Ascending aorta (tissue), 1 donor: ENCODE measurements around the gene HTR4.

DNA sequence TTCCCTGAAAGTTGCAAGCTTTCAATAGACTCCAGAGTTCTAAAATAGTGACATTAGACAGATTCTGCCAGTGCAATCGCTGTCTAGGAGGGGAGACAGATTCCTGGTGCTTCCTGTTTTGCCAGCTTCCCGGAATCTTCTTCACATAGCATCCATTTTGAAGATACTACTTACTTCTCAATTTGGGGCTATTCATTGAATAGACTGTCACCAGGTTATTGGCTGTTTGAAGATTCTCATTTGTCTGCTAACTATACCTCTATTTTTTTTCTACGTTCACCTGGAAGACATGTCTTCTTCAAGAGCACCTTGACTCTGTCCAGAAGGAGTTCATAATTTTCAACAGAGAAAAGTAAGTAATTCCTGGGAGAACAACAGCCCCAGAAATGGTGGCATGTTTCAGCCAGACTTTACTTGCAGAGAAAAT lies 126.7 kb downstream of the DPYSL3 start:
- PRO-cap: no peak

- PRO-cap: no peak
These were observed 60.9 kb downstream of the JAKMIP2 start for GRCh38 chr5:147721640-147722041.

DNA sequence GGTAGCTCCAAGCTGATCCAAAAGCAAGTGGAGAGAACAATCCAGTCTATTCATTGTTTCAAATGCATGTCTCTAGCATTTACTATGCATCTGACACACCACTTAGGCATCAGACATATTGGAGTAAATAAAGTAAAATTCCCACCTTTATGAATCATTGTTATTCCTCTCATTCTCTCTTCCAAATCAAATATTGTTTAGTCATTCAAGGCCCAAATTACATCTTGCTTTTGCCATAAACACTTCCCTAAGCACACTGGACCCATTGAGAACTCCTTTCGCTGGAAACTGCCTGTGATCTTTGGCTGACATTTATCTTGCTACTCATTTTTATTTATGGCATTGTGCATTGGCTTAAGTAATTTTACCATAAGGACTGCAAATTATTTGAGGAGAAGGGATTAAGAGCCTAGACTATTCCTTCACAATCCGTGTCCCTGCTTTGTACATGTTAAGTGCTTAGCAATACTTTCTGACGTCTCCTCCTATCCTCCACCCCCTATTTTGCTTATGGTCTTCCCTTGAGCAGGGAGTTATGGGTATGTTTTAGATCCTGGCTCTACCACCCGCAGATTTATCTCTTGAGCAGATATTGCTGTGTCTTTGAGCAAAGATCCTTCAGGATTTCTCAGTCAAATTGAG lies 7.4 kb downstream of the C5orf46 start:
- PRO-cap: no peak

- PRO-cap: no peak
These were observed 40.3 kb upstream of the C5orf46 start for GRCh38 chr5:147946276-147947396.

- PRO-cap: no peak
These were observed 37.9 kb downstream of the SPINK5 start for GRCh38 chr5:148101654-148102023.

DNA sequence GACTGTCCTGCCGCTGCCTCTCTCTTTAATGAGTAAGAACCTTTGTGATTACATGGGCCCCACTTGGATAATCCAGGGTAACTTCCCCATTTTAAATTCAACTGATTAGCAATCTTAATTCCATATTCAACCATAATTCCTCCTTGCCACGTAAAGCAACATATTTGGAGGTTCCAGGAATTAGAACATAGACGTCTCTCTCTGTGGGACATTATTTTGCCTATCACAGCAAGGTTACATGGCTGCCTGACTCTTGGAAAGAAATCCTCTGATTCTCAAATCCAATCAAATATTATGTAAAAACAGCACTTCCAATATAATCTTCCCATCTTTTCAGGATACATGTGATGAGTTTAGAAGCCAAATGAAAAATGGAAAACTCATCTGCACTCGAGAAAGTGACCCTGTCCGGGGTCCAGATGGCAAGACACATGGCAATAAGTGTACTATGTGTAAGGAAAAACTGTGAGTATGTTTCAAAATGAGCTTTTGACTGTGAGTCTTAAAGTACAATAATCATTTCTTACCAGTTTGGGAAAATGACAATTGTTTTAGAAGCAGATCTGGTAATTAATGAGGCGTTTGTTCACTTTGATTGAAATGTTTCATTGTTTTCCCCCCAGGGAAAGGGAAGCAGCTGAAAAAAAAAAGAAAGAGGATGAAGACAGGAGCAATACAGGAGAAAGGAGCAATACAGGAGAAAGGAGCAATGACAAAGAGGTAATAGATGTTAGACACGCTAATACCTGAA lies 48.5 kb upstream of the SPINK14 start:
- PRO-cap: no peak

DNA sequence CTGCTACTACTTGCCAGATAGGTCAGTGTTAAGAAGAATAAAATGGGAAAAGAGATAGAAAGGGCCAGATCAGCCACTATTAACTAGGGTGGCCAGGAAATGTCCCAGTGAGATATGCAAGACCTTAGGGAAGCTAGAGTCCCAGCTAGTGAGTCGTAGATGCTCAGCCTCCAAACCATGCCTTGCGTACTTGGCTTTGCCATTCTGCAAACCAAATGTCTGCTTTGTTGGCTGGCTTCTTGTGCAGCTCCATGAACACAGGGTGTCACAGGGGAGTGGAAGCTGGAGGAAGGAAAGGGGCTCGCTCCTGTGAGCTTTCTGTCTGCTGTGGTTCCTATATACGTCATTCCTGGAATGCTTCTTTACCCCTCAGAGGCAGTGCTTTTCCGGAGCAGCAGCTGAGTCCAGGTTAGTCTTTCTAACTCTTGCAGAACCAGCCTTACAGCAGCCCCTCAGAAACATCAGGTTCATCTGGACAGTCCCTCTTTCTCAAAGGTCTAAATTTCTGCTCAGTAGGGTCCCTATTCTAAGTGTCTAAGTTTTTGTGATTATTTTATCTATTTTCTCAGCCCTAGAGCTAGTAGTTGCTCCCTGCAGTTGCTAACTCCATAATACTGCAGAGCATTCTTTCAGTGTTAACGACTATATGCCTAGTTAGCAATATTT lies 69.1 kb downstream of the FBXO38 start:
- PRO-cap: no peak

DNA sequence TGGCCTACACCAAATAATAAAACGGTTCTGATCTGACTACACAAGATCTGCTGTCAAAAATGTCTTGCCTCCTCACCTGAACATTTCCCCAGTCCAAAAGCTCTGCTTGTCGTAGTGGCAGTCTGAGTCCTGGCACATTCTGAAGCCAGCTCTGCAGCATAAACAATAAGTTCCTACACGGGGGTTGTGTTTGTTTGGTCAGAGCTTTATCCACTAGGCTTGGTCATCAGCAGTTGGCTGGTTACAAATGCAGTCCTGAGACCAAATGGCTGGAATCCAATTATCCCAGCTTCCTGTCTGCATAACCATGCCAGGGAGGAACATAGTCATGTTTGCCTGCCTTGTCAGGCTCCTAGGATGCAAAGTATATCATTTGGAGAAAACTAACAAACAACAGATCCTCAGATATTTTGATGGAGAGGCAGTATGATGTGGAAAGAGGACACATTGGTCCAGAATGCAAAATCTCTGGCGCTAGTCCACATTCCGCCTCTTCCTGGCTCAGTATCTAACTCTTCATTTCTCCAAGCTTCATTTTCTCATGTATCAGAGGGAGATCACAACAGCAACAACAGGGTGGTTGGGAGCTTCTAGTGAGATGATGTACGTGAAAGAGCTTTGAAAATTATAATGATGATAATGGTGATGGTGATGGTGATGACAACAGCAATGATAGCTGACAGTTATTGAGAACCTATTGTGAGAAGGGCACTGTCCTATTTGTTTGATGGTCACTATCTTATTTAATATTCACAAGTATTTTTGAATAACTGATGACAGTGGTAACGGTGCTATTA lies 85.8 kb downstream of the FBXO38 start:
- PRO-cap: bidirectional peak, plus-strand start at position 302 of the sequence, minus-strand start at position 141 of the sequence

GRCh38 chr5:148488164-148488487 lies 104.4 kb downstream of the FBXO38 start:
- PRO-cap: no peak

DNA sequence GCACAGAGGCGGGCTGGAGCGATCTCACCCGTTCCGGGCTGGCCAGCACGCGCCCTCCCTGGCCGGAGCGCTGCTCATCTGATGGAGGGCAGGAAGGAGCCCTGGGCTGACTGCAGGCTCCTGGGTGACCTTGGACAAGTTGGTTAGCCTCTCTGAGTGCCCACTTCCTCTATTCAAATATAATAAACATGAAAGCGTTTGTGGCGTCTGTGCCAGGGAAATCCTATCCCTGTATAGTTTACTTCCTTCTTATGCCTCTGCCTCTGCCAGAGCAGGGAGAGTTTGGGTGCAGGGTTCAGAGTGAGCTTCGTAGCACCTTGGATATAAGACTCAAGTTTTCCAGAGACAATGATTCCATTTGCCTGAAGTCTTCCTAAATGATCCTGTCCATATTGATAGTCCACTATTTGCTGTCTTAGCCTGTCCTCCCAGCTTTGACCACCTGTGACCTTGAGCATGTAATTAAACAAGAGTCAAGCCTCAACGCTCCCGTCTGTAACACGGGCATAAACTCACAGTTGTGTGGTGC lies at the start of gene HTR4:
Gene HTR4, minus strand, starts transcription at position 80 of the 529 bp plus-strand sequence.
- PRO-cap: no peak

GRCh38 chr5:148807849-148808548 lies 18.4 kb upstream of the ADRB2 start:
- PRO-cap: no peak

DNA sequence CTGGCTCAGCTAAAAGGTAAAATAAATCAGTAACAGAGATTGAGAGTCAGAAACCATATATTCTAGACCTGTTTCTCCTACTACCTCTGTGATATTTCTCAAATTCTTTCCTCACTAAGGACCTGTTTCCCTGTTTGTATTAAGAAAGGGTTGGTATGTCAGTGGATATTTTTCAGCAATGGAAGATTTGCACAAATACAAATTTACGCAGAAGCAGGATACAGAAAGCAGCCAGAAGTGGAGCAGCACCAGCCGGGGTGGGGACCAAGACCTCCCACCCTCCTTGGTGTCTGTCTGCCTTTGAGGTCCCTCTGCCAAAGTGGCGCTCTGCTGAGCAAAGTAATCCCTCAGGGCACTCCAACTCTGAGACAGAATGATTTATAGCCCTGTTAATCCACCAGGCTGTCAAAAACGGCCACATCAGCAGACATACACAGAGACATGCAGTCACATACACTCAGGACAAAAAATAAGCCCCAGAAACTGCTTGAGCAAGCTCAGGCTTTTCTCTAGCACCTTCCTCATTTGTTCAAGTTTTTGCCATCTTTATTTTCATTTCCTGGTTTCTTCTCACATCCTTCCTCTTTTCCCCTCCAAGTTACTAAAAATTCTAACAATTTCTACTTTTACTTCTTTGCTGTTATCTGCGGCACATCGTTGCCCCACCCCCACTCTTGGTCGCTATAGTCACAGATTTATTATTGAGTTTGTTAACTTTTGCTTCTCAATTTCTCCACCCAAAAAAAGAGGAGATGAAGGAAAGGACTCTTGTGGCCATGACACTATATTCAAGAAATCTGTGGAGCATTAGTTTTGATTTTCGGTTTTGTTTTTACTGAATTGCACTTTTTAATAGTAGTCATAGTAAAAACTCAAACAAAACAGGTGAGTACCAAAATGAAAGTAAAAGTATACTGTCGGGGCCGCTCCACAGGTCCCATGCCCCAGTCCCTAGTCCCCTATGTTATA lies 17.5 kb upstream of the ADRB2 start:
- PRO-cap: no peak

DNA sequence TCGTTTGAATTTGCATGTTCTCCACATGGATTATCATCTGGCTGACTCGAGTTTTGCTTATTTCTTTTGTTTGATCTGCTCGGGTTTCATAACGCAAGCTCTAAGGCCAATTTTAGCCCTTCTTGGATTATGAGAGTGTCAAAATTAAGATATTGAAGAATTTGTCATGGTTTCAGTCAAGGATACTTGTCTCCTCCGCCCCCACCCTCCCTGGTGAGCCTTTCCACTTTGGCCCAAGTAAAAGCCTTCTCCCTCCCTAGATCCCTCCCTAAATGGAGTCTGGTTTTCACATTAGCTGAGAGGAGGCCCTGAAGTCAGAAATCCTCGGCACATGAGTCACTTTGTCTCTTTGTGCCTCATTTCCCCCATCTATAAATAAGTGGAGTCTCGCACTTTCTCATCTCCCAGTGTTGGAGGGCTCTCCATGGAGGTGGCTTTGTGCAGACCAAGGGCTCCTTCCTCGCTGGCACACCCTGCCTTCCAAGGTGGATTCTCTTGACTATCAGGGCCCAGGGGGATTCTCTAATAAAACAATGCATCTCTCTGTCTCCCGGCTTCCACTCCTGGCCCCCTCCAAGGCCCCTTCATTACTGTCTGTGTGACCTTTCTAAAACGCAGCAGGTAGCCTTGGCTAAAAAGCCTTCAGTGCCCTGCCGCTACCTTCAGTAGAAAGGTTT lies 17.4 kb downstream of the ADRB2 start:
- PRO-cap: no peak

DNA sequence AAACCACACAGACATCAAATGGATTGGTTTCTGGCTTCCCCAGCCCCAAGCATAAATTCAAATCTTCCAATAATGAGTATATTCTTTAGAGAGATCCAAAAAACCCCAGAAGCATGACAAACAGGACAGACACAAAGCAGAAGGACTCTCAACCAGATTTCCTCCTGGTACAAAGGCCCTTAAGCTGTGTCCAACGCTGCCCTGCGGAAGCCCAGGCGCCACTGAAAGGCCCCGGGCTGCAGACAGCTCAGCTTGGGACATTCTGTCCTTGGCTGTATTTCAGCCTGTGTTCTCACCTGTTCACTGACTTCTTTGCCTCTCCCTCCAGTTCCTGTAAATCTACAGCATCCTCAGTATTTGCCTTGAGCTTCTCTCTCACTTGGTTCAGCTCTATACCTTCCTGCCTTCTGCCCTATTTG lies 96.6 kb downstream of the SH3TC2 start:
- PRO-cap: no peak

- PRO-cap: no peak
These were observed 15.9 kb upstream of the ABLIM3 start for GRCh38 chr5:149125328-149125814.

- PRO-cap: no peak
These were observed 62.8 kb downstream of the ABLIM3 start for GRCh38 chr5:149204033-149204643.

DNA sequence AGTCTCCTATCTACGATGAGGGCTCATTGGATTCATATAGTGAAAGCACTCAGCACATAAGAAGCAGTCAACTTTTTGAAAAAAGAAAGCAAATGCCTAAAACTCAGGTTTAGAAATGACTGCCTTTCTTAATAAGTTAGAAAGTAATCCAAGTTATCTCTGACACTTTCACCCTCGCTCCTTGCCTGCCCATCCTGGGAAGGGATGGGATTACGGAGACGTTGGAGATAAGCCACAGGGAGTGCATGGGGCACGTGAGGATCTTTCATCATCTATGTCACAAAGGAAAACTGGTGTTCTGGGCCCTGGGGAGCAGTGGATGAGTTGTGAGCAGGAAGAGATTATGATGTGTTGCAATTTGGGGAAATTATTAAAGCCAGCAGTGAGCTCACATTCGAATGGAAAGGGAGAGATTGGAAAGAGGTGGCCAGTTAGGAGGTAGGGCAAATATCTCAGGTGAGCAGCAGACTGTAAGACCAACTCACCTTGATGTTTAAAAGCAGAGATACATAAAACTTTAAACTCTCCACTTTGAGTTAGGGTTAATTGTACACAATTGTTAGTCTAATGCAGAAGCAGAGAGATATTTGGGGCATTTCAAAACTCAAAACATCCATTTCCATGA lies 12.9 kb downstream of the AFAP1L1 start:
- PRO-cap: no peak

DNA sequence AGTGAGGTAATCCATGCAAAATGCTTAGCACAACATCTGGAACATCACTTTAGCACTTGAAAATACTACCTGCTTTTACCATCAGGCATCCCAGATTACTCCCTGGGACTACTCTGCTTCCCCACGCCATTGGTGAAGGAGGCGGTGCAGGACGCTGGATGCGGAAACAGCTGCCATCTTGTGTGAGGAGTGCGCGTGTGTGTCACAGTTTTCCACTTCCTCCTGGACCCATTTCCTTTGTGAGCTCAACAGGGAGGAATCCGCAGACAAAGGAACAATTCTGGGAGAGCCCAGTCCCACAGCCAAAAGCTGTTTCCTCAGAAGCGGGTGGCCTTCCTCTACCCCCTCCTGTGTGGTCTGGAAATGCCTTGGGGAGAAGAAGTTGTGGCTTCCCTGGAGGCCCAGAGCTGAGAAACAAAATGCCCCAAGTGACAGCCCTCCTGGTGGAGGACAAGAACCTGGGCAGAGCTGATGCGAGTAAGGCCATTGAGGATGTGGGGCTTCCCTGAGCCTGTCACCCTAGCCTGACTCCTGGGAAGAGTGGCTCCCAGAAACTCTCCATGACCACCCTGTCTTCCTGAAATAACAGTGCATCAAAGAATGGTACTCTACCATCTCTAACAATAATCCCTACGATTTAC lies 16.9 kb downstream of the AFAP1L1 start:
- PRO-cap: no peak

- PRO-cap: no peak
These were observed 27.2 kb downstream of the AFAP1L1 start for GRCh38 chr5:149298718-149299320.

DNA sequence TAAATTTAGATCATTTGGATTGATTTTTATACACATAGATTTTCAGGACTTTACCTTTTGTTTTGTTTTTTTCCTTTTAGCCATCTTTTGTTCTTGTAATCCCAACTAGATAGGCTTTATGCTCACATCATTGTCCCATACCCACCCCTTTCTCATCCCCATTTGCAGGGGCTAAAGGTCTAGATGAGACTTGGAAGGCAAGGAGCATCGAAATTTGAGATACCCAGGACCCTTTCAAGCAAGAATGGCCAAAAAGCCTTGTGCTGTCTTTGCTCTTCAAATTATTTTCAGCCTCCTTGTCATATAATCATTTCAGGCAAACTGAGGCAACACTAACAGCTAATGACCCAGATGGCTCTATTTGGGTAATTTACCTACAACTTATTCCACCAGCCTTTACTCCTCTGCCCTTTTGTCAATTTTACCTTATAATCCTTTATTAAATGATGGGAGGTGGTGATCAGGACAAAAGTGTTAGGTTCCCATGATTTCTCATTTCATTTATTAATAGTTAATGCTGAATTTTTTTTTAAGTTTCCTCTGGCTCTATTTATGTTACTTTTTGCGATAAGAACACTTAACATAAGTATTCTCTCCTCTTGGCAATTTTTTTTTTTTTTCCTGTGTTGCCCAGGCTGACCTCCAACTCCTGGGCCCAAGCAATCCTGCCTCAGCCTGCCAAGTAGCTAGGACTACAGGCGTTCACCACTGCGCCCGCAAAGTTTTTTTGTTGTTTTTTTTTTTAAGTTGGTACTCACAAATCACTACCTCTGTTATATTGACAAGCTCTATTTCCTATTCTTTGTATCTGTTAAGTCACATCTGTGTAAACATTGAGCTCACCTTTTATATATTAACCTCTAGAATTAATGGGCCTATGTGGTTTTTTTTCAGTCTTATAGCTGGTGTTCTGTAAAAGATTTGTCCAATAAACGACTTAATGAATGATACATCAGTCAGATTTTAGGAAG lies 5.8 kb upstream of the PCYOX1L start:
- PRO-cap: no peak